Mesenchymal stem cell of the bone marrow (primary cell): Measurements from ENCODE around the genes TMED9 and PROP1.

DNA sequence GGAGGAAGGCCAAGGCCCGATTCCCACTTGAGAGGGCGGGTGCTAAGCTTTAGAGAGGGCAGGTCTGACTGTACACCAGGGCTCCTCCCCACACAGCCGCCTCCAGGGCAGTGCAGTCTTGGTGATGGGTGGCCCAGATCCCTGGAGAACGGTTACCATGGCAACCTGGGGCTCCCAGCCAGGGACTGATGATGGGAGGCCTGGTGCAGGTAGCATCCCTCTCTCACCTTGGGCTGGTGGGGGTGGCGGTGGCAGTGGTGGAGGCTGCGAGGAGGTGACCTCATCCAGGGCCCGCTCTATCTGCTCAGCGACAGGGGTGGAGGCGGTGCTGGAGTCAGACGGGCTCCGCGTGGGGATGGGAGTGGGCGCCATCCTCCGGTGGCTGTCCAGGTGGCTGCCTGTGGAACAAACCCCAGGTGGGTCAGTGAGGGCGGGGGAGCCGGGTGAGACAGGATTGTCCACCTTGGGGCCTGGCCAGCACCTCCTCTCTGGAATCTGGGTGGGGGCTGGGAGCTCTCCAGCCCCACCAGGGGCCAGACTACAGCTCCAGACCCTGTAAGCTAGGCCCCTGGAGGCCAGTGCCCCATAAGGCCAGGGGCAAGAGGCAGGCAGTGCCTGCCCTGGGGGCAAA lies 12.4 kb downstream of the PRR7 start:
- CAGE, long polyA plus RNA = no peak

GRCh38 chr5:177466781-177467989 lies 6.2 kb downstream of the DBN1 start:
- CAGE, long polyA plus RNA = no peak

GRCh38 chr5:177471549-177472226 lies 1.7 kb downstream of the DBN1 start:
- CAGE, long polyA plus RNA = no peak

- CAGE, long polyA plus RNA = no peak
These were observed 4.1 kb upstream of the DBN1 start for GRCh38 chr5:177477312-177478106.

- CAGE, long polyA plus RNA = no peak
These were observed 931 bp upstream of the DOK3 start for GRCh38 chr5:177510262-177511251.

DNA sequence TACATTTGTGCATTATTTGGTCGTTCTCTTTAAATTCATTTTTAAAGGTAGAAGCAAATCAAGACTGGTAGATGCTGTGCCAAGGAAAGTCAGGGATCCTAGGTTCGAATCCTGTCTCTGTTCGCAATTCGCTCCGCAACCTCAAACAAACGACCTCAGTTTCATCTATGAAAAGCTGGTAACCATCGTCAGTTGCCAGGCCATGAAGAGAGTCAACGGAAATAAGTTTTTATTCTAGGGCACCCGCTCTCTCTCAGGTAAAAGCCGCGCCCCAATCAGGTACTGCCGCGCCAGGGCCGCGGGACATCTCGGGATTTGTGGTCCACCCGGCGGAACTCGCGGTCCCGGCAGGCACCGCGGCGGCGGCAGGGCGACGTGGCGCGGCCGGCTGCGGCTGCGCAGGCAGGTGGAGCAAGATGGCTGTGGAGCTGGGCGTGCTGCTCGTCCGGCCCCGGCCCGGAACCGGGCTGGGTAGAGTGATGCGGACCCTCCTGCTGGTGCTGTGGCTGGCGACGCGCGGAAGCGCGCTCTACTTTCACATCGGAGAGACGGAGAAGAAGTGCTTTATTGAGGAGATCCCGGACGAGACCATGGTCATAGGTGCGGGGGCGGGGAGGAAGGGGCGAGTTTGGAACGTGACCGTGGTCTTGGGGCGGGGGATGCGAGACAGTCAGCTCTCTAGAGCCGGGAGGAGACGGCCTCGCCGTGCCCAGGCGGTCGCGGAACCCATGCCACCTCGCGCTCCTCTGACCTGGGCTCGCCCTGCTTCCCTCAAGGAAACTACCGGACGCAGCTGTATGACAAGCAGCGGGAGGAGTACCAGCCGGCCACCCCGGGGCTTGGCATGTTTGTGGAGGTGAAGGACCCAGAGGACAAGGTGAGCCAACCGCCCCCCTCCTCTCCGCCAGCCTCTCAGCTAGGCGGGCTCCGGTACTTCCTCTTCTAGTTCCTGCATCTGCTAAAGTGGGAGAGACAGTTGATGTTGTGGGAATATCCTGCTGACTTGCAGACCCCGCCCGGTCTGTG lies at the start of gene TMED9:
TMED9 (plus strand) TSS at position 405 of the 1,026 bp plus-strand sequence.
- CAGE, long polyA plus RNA = start-site peak on the plus strand centred at position 404 of the sequence, 11 bp wide, 517 and 929 reads in 2 replicates

DNA sequence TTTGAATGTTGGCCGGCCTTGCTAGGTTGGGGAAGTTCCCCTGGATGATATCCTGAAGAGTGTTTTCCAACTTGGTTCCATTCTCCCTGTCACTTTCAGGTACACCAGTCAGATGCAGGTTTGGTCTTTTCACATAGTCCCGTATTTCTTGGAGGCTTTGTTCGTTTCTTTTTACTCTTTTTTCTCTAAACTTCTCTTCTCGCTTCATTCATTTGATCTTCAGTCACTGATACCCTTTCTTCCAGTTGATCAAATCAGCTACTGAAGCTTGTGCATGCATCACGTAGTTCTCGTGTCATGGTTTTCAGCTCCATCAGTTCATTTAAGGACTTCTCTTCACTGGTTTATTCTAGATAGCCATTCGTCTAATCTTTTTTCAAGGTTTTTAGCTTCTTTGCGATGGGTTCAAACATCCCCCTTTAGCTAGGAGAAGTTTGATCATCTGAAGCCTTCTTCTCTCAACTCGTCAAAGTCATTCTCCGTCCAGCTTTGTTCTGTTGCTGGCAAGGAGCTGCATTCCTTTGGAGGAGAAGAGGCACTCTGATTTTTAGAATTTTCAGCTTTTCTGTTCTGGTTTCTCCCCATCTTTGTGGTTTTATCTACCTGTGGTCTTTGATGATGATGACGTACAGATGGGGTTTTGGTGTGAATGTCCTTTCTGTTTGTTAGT lies 38.3 kb downstream of the B4GALT7 start:
- CAGE, long polyA plus RNA = no peak

DNA sequence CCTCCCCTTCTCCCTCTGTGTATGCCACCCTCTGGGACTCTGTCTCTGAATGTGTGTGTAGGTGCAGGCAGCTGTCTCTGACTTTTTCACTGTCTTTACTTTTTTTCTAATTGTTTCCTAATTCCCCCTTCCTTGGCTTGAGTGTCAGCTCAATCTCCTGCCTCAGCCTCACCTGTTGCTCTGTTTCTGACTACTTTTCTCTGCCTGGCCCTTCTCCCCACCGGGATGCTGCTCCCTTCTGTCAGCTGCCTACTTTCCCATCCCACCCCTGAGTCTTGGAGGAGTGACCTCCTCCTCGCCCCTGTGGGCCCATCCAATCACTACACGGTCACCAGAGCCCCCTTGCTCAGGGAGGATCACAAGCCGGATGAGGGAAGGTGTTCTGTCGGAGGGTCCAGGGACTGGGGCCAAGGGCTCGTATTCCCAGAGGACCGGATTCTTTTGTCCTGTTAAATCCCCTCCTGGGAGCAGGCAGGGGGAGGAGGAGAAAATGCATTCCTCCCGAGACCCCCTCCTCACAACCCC lies at the start of gene PROP1:
PROP1 (minus strand) TSS at position 229 of the 525 bp plus-strand sequence.
- CAGE, long polyA plus RNA = no peak

GRCh38 chr5:178045932-178046341 lies 49.9 kb upstream of the PROP1 start:
- CAGE, long polyA plus RNA = no peak

- CAGE, long polyA plus RNA = no peak
These were observed 7.2 kb downstream of the NHP2 start for GRCh38 chr5:178146466-178146988.

GRCh38 chr5:178209157-178209592 lies 4.8 kb downstream of the HNRNPAB start:
- CAGE, long polyA plus RNA = no peak

- CAGE, long polyA plus RNA = no peak
These were observed 8.7 kb downstream of the HNRNPAB start for GRCh38 chr5:178212780-178213643.

GRCh38 chr5:178223678-178224344 lies 8.8 kb downstream of the PHYKPL start:
- CAGE, long polyA plus RNA = no peak

- CAGE, long polyA plus RNA = no peak
These were observed 6.0 kb downstream of the PHYKPL start for GRCh38 chr5:178226452-178227104.

- CAGE, long polyA plus RNA = no peak
These were observed 243 bp upstream of the PHYKPL start for GRCh38 chr5:178232976-178233113.

DNA sequence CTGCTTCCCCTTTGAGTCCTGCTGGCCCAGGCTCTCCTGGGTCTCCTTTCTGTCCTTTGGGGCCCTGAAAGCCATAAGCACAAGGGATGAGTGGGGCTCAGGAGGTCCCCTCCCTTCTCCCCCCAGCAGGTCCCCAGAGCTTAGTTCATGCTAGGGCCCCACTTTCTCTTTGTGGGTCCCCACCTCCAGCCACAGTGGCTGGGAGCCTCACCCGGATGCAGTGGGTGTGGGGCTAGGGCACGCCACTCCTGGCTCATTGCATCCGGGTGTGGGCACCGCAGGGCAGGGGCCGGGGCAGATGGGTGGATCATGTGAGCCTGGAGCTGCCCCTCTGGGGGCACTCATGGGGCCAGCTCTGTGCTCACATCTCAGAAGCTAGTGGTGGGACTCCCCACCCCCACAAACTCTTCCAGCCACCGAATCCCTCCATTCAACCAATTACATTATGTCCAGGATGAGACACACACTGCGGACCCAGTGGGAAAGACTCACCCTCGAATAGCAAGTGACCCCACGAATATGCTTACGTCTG lies 16.6 kb upstream of the PHYKPL start:
- CAGE, long polyA plus RNA = no peak

GRCh38 chr5:178296495-178296694 lies 63.8 kb upstream of the PHYKPL start:
- CAGE, long polyA plus RNA = no peak

DNA sequence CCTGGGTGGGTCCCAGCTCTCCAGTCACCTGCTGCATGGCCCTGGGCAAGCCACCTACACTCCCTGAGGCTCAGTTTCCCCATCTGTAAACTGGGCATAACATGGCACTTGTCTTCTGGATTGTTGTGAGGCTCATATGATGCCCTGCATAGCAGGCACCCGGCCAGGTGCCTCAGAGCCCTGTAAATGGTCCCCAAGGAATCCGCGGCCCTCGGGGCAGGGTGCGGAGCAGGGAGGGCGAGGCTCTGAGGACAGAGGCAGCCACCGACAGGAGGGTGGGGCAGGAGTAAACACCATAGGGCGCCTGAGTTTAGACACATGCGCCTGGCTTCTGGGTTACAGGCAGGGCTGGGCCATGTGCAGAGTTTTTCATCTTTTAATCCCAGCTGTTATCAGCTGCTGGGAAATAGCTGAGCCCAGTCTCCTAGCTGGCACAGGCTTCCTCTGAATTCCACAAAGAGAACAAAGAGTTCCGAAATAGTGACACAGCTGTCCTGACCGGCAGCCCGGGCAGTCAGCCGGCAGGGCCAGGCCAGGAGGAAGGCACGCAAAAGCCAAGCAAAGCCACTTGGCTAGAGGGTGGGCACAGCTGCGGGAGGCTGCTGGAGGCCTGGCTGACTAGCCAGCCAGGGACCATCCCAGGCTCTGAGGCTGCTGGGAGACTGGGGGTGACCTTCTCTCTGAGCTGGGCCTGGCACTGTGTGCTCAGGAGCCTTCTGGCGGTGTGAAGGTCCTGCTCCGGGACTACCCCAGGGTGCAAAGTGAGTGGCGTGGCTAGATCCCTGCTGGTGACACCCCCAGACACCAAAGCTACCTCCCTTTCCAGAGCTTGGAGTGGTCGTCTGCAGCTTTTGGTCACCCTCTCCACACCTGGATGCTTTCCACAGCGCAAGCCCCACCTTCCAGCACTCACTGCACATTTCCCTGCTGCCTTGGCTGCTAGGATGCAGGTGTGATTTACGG lies 99.0 kb upstream of the PHYKPL start:
- CAGE, long polyA plus RNA = no peak

- CAGE, long polyA plus RNA = no peak
These were observed 124.2 kb upstream of the PHYKPL start for GRCh38 chr5:178356384-178357612.

DNA sequence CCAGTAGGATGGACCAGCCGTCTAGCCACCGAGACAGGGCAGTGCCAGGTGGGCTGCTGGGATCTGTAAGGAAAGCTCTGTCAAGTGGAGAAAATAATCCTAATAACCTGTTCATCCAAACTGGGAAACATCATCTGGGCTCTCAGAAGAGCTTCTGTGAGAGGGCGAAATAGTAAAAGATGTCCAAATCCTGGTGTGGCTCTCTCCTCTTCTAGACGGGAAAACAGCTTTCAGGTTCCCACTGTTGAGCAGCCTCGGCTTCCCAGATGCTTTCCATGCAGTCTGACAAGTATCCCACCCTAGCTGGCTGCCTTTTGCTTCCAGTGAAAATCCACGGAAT lies 129.9 kb downstream of the COL23A1 start:
- CAGE, long polyA plus RNA = no peak